ENCODE results near the gene MGMT.

DNA sequence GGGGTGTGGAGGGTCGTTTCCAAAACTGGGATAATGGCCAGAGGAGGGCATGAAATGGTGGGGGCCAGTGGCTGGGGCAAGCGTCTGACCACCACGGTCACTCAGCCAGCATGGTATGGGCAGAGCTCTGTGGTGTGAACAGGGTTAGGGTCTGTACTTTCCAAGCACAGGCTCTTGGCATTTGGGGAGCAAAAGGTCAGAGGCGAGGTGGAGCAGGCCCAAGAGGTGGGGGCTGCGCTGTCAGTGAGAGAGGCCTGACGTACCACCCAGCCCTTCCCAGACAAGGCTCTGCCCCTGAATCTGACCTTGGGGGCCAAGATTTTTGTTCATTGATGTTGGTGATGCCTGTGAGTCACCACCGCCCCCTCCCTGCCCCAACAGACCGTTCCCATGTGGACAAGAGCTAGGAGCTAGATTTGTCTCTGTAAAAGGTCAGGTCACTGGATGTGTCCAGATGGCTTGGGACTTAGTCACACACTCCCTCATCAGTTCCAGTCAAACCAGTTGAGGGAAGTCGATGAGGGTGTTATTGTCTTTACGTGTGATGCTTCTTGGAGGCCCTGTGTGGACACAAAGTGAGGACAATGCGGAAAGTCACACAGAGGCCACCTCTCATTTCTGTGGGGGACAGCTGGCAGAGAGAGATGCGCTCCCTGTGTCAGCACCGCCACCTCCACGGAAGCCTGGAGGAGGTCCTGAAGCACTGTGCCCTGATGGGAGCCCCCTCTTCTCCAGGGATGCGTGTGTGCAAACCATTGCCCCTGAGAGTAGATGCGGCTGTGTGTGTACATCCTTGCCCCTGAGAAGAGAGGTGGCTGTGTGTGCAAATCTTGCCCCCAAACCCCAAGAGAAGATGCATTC lies 1.8 kb downstream of the PTPRE start:
- RRBS, result no CpG with 5 or more reads among the region's 16 CpGs

GRCh38 chr10:127939175-127940345 lies 32.7 kb downstream of the PTPRE start:
- RRBS, result no CpG with 5 or more reads among the region's 9 CpGs

GRCh38 chr10:127941893-127942291 lies 35.0 kb downstream of the PTPRE start:
- RRBS, result no CpG with 5 or more reads among the region's 3 CpGs

GRCh38 chr10:127997693-127998391 lies 90.9 kb downstream of the PTPRE start:
- RRBS, result no CpG with 5 or more reads among the region's 13 CpGs

- RRBS, result no CpG with 5 or more reads among the region's 19 CpGs
Measured at GRCh38 chr10:128018135-128018710, 108.0 kb downstream of the MKI67 start.

GRCh38 chr10:128050660-128051541 lies 75.3 kb downstream of the MKI67 start:
- RRBS, result no CpG with 5 or more reads among the region's 5 CpGs

DNA sequence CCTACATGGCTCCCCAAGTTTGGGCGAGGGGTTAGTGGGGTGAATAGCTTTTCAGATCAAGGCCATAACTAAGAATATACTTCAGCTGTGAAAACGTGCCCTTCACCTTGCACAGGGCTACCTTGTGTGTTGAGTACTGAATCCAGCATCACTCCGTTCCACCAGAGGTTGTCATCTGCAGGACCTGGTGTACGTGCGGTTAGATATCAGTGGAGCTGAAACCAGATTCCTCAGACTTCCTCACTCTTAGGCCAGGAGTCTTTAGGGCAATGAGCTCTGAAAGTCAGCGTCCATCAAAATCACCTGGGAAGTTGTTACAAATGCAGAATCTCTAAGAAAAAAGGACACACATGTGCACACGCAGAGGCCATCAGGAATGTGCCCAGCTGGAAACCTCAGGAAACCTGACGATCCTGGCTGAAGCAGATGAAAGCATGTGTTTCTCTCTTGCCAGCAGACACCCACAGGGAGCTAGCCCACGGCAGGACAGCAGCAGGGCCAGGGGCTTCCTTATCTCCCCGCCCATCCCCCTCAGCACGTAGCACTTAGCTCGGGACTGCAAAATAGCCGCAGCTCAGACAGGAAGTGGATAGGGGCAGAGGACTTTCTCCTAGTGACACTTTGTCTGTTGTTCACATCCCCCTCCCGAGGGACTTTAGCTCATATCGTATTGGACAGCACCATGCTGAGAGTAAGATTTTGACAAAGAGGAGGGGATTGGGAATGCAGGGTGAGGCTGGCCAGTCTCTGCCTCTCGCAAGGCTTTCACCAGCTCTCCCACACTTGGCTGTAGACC lies 64.0 kb downstream of the MKI67 start:
- RRBS, result no CpG with 5 or more reads among the region's 16 CpGs

GRCh38 chr10:128098867-128099329 lies 27.3 kb downstream of the MKI67 start:
- RRBS, result no CpG with 5 or more reads among the region's 4 CpGs

- RRBS, result no CpG with 5 or more reads among the region's 7 CpGs
Measured at GRCh38 chr10:128111823-128112457, 14.3 kb downstream of the MKI67 start.

DNA sequence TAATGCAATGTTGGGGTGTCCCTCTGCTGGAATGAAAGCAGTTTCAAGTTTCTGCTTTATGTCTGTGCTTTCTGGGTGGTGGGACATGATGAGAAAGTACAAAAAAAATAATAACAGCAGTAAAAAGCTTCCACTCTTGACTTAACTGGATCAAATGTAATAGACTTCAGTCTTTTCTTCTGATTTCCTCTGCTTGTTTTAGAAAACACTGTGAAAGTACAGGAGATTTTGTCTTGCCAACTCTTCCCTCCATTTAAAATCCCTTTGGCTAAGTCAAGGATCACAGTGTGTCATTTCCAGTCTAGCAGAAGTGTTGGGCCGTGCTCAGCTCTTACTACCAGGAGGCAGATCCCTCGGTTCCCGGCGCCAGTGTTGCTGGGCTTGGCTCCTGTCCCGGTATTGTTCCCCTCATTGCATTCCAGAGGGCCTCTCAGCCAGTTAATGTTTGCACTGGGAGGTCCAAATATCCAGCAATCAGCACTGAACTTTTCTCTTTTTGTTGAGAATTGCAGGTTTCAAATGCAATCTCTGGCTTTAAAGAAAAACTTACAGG lies 612.2 kb upstream of the MGMT start:
- RRBS, result no CpG with 5 or more reads among the region's 5 CpGs

- RRBS, result 2% methylated on average over 25 of the region's 102 CpGs
Measured at GRCh38 chr10:129466572-129467457, at the start of gene MGMT. MGMT (plus strand) TSS chr10:129467241.

DNA sequence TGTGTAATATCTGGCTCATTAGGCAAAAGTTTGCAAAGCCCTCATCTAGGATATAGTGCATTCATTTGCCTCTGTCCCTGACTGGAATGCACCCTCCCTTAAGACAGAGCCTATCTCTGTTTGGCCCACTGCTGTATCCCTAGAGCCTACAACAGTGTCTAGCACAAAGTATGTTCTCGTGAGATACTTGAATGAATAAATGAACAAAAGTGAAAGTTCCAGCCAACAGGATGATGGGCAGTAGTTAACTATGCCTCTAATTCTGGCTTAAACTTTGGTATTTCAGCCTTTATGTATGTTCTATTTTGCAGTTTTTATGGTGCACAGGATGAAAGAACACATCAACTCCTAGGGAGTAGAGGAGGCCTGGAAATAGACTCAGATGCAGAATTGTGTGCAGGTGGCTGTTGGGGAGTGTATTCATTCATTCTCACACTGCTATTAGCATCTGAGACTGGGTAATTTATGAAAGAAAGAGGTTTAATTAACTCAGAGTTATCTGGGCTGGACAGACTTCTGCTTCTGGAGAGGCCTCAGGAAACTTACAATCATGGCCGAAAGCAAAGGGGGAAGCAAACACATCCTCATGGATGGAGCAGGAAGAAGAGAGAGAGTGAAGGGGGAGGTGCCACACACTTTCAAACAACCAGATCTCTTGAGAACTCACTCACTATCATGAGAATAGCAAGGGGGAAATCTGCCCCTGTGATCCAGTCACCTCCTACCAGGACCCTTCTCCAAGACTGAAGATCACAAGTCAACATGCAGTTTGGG lies 143.9 kb downstream of the MGMT start:
- RRBS, result no CpG with 5 or more reads among the region's 2 CpGs

GRCh38 chr10:129891751-129892277 lies 72.3 kb downstream of the EBF3 start:
- RRBS, result no CpG with 5 or more reads among the region's 14 CpGs

DNA sequence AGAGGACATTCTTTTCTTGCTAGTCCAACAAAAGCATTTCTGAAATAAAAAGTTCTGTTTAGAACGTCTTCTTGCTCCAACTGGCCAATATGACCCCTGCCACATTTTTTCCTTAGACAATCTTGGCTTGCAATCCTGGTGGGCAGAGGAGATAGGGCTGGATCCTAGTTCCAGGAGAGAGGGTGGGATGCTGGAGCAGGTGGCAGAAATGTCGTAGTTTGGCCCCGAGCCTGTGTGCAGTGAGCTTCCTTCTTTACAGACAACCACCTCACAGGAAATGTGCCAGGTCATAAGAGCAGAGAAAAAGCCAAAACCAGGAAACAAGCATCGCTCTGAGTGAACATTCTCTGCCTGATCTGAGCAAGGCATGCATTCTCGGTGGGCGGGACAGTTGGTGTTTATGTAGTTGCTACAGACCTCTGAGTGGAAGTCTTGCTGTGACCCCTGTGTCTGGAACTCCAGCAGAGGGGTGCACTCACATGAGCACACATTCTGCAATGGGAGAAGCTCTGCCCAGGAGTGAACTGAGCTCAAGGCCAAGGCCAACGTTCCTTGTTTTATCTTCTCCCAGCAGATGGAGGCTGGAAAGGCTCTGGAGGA lies 230.2 kb downstream of the TCERG1L start:
- RRBS, result no CpG with 5 or more reads among the region's 7 CpGs

DNA sequence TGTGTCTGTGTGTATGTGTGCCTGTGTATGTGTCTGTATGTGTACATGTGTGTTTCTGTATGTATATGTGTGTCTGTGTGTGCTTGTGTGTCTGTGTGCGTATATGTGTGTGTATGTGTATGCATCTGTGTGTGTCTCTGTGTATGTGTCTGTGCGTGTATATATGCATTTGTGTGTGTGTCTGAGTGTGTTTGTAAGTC lies 171.9 kb downstream of the TCERG1L start:
- RRBS, result no CpG with 5 or more reads among the region's 2 CpGs

GRCh38 chr10:131310537-131310888 lies 1.0 kb downstream of the TCERG1L start:
- RRBS, result no CpG with 5 or more reads among the region's 9 CpGs

- RRBS, result no CpG with 5 or more reads among the region's 62 CpGs
Measured at GRCh38 chr10:131901358-131902183, 763 bp downstream of the PPP2R2D start.

DNA sequence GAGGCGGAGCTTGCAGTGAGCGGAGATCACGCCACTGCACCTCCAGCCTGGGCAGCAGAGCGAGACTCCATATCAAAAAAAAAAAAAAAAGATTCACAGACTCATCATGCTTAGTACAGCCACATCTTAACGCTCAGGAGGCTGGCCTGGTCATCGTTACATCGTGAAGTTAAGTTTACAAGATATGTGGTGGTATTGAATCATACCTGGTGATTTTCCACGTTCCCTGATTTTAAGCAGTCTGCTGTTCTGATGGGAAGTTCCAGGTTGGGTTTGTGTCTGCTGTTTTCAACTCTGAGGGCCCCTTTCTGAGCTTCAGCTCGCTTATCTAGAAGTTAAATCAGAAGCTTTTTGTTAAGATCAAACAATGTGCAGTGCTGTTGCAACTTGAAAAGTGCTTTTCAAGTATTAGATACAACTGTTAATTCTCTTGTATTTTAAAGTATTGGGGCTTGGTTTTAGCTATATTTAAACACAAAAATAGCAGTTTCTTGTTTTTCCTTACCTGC lies 6.9 kb downstream of the PPP2R2D start:
- RRBS, result no CpG with 5 or more reads among the region's 9 CpGs

- RRBS, result 95% methylated on average over 1 of the region's 6 CpGs
Measured at GRCh38 chr10:132154012-132154367, 32.8 kb upstream of the DPYSL4 start.

- RRBS, result no CpG with 5 or more reads among the region's 6 CpGs
Measured at GRCh38 chr10:132163574-132163883, 23.2 kb upstream of the DPYSL4 start.

All from zone of skin (tissue), 1 donor.